Heart (tissue), 3 donors: ENCODE measurements around a stretch of chr2.

- RAMPAGE, long total RNA, 2 experiments, result no peak in any of the 2 experiments
Observed at GRCh38 chr2:20062551-20063033, 11.2 kb upstream of the LAPTM4A start.

GRCh38 chr2:20106743-20107136, 55.3 kb upstream of the LAPTM4A start:
- RAMPAGE, long total RNA, 2 experiments, result no peak in any of the 2 experiments

GRCh38 chr2:20151037-20151657, 73.8 kb downstream of the SDC1 start:
- RAMPAGE, long total RNA, 2 experiments, result no peak in any of the 2 experiments

- RAMPAGE, long total RNA, 2 experiments, result no peak in any of the 2 experiments
Observed at GRCh38 chr2:20207872-20208968, 16.7 kb downstream of the SDC1 start.

- RAMPAGE, long total RNA, 2 experiments, result no peak in any of the 2 experiments
Observed at GRCh38 chr2:20215884-20217007, 8.7 kb downstream of the SDC1 start.

GRCh38 chr2:20247033-20247692, 22.2 kb upstream of the SDC1 start:
- RAMPAGE, long total RNA, 2 experiments, result no peak in any of the 2 experiments

GRCh38 chr2:20357605-20358104, 7.0 kb upstream of the PUM2 start:
- RAMPAGE, long total RNA, 2 experiments, result no peak in any of the 2 experiments

DNA sequence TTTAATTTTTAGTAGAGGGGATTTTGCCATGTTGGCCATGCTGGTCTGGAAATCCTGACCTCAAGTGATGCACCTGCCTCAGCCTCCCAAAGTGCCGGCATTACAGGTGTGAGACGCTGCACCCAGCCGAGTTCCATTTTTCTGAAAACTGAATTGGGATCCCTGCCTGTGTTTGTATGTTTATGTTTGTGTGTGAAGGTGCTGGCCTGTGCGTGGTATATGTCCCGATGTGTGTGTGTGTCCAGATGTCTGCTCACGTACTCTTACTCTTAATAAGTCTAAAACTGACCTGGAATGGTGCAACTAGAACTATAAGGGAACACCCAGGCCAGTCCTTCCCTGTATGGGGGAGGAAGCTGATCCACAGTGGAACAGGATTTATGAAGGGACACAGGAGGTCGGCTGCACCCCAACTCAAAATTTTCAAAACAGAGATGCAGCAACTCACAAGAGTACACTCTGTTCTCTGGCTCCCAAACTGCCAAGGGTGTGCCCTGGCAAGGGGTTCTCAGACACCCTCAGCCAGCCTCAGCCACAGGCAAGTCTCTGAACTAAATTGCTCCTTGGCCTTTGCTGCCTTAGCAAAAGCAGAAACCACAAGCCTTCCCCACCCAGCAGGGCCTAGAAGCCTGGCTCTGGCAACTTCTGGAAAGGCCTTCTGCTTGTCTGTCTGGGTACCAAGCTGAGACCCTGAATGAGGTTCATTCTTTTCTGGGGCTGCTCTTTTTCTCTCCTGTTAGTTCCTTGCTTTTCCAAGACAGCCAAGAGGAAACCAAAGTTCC, 36.5 kb downstream of the RHOB start:
- RAMPAGE, long total RNA, 2 experiments, result no peak in any of the 2 experiments

GRCh38 chr2:20490315-20491311, 43.7 kb downstream of the RHOB start:
- RAMPAGE, long total RNA, 2 experiments, result no peak in any of the 2 experiments

- RAMPAGE, long total RNA, 2 experiments, result no peak in any of the 2 experiments
Observed at GRCh38 chr2:20606445-20606812, 44.5 kb downstream of the HS1BP3 start.

- RAMPAGE, long total RNA, 2 experiments, result no peak in any of the 2 experiments
Observed at GRCh38 chr2:20648221-20648593, 2.7 kb downstream of the HS1BP3 start.

GRCh38 chr2:20649412-20649825, 1.5 kb downstream of the HS1BP3 start:
- RAMPAGE, long total RNA, 2 experiments, result no peak in any of the 2 experiments

DNA sequence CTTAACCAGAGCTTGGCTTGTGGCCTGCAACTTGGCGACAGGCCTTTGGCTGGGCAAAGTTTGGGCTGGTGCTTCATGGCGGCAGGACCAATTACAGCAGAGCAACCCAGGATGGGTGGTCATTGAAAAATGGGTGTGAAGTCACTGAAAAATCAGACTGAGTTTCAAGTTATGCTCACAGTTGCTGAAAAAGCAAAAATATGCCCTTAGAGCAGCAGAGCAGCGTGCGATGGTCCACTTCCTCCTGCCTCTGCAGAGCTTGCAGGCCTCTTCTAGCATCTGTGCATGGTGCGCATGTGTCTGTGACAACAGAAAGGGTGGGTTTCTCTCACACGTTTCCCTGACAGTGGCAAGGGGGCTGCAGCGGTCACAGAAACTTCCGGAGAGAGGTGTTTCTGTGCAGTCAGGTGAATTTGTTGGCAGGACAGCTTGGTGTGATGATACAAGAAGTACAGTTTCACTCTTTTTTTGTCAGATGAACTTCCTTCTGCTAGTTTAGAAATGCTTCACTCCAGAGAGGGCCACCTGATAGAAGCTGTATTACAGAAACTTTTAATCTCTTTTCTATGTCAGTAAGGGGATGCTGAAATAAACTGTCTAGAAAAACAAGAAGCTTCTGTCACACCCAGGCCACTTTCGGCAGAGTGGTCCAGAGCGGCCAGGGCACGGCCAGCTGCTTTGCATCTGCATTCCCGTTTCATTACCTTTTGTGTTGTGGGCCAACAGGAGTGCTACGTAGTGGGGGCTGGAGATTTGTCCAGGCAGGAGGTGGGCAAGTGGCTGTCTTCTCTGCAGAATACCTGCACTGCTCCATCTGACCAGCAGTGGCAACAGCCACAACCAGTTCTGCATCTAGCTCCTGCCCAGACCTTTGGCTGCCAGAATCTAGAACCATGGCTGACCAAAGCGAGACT, 10.0 kb downstream of the GDF7 start:
- RAMPAGE, long total RNA, 2 experiments, result no peak in any of the 2 experiments

GRCh38 chr2:21001189-21002469, 42.2 kb downstream of the APOB start:
- RAMPAGE, long total RNA, 2 experiments, result no peak in any of the 2 experiments

GRCh38 chr2:21036459-21037668, 7.0 kb downstream of the APOB start:
- RAMPAGE, long total RNA, 2 experiments, result no peak in any of the 2 experiments

DNA sequence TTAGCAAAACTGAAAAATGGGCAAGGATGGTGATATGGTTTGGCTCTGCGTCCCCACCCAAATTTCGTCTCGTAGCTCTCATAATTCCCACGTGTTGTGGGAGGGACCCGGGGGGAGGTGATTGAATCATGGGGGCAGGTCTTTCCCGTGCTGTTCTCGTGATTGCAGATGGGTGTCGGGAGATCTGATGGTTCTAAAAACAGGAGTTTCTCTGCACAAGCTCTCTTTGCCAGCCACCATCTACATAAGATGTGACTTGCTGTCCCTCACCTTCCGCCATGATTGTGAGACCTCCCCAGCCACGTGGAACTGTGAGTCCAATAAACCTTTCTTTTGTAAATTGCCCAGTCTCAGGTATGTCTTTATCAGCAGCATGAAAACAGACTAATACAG, 4.0 kb downstream of the APOB start:
- RAMPAGE, long total RNA, 2 experiments, result no peak in any of the 2 experiments

DNA sequence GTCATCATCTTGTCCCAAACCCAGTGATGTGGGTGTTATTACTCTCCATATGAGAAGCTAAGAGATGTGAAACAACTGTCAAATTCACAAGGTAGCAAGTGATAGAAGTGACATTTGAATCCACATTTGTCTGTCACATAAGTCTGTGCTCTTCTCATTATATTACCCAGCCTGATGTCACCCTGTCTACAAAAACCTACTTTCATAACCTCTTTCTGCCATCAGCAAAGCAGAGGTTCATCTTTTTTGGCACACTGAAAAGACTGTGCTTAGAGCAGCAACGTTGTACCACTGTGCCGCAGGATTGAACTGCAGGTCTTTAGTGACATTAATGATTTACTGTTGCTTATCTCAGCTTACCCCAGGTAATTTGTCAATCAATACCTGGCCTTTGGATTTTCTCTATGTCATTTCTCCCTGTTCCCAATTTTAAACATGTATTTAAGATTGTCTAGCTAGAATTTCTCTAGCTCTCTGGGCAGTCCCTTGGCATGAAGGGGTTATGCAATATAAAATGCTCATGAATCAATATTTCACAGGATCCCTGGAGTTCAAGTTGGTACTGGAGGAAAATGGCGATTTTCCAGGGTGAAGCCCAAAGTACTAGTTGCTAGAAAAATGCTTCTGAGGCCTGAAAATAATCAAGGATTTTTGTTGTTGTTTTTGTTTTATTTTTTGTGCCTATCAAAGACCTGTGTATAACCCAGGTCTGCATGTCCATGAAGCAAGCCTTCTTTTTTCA, 31.3 kb upstream of the TDRD15 start:
- RAMPAGE, long total RNA, 2 experiments, result no peak in any of the 2 experiments

GRCh38 chr2:21093509-21094056, 30.2 kb upstream of the TDRD15 start:
- RAMPAGE, long total RNA, 2 experiments, result no peak in any of the 2 experiments

- RAMPAGE, long total RNA, 2 experiments, result no peak in any of the 2 experiments
Observed at GRCh38 chr2:21095569-21096130, 28.1 kb upstream of the TDRD15 start.

DNA sequence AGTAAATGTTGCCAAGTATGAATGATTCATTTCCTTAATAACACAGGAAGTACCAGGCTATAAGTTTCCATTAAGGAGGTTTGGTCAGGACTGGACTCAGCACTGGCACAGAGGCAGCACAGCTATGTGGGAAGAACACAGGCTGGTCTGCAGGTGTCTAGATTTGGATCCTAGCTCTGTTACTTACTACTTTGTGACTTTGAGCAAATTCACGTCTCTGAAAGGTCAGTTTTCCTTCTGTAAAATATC, 97.2 kb downstream of the TDRD15 start:
- RAMPAGE, long total RNA, 2 experiments, result no peak in any of the 2 experiments